Endothelial cell of umbilical vein (primary cell): ENCODE measurements around a stretch of chr5.

GRCh38 chr5:93250324-93251049, 332.5 kb upstream of the NR2F1 start:
- PRO-cap: no peak
CAGE:
- cytosol, long polyA minus RNA: no peak
- cytosol, long polyA plus RNA: no peak
- long polyA plus RNA: no peak
- nucleus, long polyA minus RNA: no peak
- nucleus, long polyA plus RNA: no peak

DNA sequence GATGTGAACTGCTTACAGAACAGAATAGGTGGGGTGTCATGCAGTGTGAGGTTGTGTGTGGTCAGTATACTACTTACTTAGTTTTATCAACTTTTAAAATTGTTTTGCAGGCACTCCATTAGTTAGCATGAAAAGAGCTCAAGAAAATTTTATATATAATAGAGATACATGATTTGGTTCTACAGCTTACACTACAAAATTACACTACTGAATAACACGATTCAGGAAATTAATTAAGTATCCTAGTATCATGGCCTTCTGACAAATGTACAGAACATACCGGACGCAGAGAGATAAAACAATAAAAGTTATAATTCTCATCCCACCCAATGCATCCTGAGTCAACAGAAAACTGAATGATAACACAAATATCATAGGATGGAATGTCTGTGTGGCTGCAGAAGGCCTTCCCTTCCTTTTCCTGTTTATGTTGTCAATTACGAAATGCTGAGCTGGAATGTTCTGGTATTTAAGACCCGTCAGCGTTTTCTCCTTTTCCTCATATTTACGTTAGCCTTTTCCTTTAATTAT, 223.9 kb upstream of the NR2F1 start:
- PRO-cap: unidirectional peak, minus-strand start at position 354 of the sequence
CAGE:
- cytosol, long polyA minus RNA: no peak
- cytosol, long polyA plus RNA: no peak
- long polyA plus RNA: no peak
- nucleus, long polyA minus RNA: start-site peak on the minus strand centred at position 275 of the sequence, 13 bp wide, 8 reads
- nucleus, long polyA plus RNA: no peak

- PRO-cap: no peak
CAGE:
- cytosol, long polyA minus RNA: start-site peak on the minus strand at chr5:93411277-93411414, 6 reads
- cytosol, long polyA plus RNA: no peak
- long polyA plus RNA: start-site peak on the minus strand at chr5:93411123-93411153, 26 and 44 reads in 2 replicates
- nucleus, long polyA minus RNA: no peak
- nucleus, long polyA plus RNA: start-site peak on the minus strand at chr5:93411116-93411143, 31 and 29 reads in 2 replicates
Observed at GRCh38 chr5:93410869-93411632, 172.0 kb upstream of the NR2F1 start.

DNA sequence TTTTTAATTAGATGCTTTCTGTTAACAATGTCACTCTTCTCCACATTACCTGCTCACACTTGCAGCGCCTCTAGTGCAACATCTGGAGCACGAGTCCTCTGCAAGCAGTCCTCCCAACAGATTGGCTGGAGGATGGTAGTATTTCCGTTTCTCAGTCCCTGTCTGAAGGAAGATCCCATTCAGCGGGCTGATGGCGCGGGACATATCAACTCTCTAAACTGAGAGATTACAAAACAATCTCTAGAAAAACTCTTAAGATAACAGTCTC, 13.2 kb upstream of the NR2F1 start:
- PRO-cap: no peak
CAGE:
- cytosol, long polyA minus RNA: no peak
- cytosol, long polyA plus RNA: no peak
- long polyA plus RNA: no peak
- nucleus, long polyA minus RNA: no peak
- nucleus, long polyA plus RNA: no peak

- PRO-cap: no peak
CAGE:
- cytosol, long polyA minus RNA: no peak
- cytosol, long polyA plus RNA: no peak
- long polyA plus RNA: no peak
- nucleus, long polyA minus RNA: no peak
- nucleus, long polyA plus RNA: no peak
Observed at GRCh38 chr5:93593243-93594182, 10.5 kb downstream of the NR2F1 start.

DNA sequence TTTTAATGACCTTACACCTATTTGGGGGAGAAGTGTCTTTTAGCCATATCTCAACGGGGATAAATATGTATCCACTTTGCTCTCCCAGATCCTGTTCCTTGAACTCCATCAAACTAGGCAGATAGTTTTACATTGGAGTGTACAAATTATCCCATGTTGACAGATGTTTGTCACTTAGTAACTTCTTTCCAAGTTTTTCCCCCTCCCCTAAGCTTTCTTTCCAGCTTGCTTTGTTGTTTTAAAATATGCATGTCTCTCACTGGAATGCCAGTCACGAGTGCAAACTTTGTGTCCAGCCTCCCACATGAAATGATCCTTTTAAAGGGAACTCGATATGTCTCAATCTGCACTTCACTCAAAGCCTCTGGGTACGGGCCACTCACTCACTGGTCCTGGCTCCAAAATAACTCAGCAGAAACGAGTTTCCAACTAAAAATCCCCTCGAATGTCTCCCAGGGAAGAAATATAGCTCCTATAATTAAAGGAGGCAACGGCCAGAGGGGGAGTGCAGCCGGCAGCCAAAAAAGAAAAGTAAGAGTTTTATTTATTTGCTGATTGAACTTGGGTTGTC, 17.4 kb downstream of the NR2F1 start:
- PRO-cap: no peak
CAGE:
- cytosol, long polyA minus RNA: no peak
- cytosol, long polyA plus RNA: no peak
- long polyA plus RNA: no peak
- nucleus, long polyA minus RNA: no peak
- nucleus, long polyA plus RNA: no peak

- PRO-cap: no peak
CAGE:
- cytosol, long polyA minus RNA: no peak
- cytosol, long polyA plus RNA: no peak
- long polyA plus RNA: no peak
- nucleus, long polyA minus RNA: no peak
- nucleus, long polyA plus RNA: no peak
Observed at GRCh38 chr5:93607265-93607754, 24.3 kb downstream of the NR2F1 start.

DNA sequence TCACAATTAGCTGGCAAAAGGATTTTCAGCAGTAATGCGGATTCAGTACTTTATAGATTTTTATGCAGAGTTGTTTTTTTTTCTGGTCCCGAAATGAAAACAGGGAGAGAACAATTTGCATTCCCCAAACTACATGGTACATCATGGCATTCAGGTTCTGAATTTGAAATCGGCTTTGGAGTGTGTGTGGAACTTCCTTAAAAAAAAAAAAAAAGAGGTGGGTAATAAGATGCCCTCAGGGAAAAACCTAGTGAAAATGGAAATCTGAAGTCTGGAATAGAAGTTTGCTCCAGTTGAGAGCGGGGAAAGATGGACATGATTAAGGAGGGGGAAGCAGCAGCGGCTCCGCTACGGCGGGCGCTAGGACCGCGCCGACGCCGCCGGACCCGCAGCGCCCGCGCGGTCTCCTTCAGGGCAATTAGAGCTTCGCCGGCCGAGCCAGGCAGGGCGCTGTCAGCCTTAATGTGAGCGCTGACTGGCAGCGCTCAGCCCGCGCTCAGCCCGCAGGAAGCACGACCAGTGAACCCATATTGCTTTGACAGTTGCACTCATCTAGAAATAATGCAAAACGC, 37.3 kb downstream of the NR2F1 start:
- PRO-cap: unidirectional peak, plus-strand start at position 421 of the sequence; unidirectional peak, plus-strand start at position 462 of the sequence
CAGE:
- cytosol, long polyA minus RNA: no peak
- cytosol, long polyA plus RNA: no peak
- long polyA plus RNA: no peak
- nucleus, long polyA minus RNA: no peak
- nucleus, long polyA plus RNA: no peak

GRCh38 chr5:94360227-94360711, 248.8 kb upstream of the FAM172A start:
- PRO-cap: no peak
CAGE:
- cytosol, long polyA minus RNA: no peak
- cytosol, long polyA plus RNA: no peak
- long polyA plus RNA: no peak
- nucleus, long polyA minus RNA: no peak
- nucleus, long polyA plus RNA: no peak

DNA sequence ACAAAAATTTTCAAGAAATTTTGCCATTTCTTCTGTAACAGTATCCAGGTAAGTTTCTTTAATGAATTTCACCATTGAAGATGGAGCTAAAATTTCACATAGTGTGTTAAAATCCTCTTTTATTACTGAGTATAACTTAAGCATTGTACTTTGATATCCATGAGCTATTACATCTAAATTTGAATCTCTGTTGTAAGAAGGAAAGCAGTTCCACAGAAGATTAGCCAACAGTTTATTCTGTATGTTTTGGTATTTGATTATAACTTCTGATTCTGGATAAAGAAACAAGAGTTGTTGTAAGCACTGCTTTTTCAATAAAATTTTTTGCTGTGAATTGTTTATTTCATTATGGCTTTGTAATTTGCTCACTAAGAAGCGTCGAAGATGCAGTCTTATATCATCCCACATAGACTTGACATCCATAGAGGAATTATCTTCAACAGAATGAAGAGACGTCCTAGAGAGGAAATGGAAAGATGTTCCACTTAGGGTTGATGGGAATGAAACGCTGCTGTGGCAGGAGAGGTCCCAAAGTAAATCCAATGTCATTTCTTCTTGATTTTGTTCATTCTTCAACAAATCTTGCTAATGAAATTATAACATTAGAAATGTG, 98.0 kb downstream of the KIAA0825 start:
- PRO-cap: no peak
CAGE:
- cytosol, long polyA minus RNA: no peak
- cytosol, long polyA plus RNA: no peak
- long polyA plus RNA: no peak
- nucleus, long polyA minus RNA: no peak
- nucleus, long polyA plus RNA: no peak

DNA sequence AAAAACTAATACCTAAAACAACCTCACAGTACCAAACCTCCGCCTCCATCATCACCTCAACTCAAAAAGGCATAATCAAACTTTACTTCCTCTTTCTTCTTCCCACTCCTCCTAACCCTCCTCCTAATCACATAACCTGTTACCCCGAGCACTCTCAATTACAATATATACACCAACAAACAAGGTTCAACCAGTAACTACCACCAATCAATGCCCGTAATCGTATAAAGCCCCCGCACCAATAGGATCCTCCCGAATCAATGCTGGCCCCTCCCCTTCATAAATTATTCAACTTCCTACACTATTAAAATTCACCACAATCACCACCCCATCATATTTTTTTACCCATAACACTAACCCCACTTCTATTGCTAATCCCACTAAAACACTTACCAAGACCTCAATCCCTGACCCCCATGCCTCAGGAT, 49.6 kb downstream of the KIAA0825 start:
- PRO-cap: no peak
CAGE:
- cytosol, long polyA minus RNA: no peak
- cytosol, long polyA plus RNA: no peak
- long polyA plus RNA: no peak
- nucleus, long polyA minus RNA: no peak
- nucleus, long polyA plus RNA: no peak

DNA sequence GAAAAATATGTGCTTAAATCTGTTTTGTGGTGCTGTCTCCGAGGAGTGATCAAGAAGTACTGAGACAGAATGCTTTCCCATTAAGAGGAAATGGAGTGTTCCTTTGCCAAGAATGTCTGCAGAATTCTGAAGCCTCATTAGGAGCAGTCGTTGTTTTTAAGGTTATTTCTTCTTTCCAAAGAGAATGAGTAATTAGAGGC, 131.3 kb downstream of the MCTP1 start:
- PRO-cap: unidirectional peak, minus-strand start at position 58 of the sequence
CAGE:
- cytosol, long polyA minus RNA: no peak
- cytosol, long polyA plus RNA: no peak
- long polyA plus RNA: no peak
- nucleus, long polyA minus RNA: no peak
- nucleus, long polyA plus RNA: no peak

DNA sequence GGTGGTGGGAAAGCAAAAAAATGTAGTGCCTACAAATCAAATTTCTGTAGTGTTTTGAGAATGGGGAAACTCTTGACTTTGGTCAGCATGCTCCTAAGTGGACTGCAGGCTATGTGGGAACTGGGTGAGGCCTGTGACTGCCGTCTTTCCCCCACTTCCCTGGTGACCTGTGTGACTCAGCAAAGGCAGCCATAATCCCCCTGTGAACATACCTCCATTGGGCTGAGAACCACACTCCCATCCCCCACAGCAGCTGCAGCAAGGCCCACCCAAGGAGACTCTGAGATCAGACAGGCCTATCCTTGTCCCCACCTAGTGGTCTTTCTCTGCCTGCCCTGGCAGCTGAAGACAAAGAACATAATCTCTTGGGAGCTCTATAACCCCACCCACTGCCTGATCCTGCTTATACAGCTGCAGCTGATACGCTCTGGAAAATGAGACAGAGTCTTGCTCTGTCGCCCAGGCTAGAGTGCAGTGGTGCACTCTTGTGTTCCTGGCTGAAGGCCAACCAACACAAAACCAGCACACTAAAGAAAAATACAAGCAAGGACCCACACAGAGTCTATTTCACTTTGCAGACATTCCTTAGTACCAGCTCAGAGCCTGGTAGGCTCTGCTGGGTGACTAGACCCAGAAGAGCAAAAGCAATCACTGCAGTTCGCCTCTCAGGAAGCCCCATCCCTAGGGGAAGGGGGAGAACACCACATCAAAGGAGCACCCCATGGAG, 106.8 kb downstream of the MCTP1 start:
- PRO-cap: unidirectional peak, minus-strand start at position 328 of the sequence
CAGE:
- cytosol, long polyA minus RNA: no peak
- cytosol, long polyA plus RNA: no peak
- long polyA plus RNA: no peak
- nucleus, long polyA minus RNA: no peak
- nucleus, long polyA plus RNA: no peak

DNA sequence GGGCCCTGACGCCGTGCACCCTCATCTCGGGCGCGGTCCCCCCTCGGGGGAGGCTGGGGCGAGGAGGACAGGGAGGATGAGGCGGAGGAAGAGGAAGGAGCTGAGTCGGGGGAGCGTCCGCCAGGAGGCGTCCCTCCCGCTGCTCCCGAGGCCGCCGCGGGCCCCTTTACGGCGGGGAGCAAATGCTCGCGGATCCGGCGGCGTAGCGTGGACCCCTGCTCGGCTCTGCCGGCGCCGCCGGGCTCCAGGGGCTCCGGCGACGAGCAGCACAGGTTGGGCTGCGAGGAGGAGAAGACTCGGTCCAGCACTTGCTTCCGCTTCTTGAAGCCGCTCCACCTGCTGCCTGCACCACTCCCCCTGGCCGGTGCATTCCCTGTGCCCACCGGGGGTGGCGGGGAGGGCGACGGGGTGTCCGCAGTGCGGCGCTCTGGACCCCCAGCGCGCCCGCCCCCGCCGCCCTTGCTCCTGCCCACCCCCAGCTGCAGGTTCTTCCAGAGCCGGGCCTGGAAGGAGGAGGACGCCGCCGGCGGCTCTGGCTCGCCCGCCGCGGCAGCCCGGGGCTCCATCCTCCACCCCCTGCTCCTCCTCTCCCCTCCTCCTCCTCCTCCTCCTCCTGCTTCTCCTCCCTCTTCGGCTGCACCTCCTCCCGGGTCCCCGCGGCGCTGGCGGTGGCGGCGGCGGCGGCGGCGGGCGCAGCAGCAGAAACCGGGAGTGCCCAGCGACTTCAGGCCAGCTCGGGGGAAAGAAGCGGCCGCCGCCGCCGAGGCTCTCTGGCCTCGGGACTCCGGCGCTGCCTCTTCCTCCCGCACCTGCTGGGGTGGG, 673 bp downstream of the MCTP1 start:
- PRO-cap: no peak
CAGE:
- cytosol, long polyA minus RNA: no peak
- cytosol, long polyA plus RNA: no peak
- long polyA plus RNA: no peak
- nucleus, long polyA minus RNA: no peak
- nucleus, long polyA plus RNA: no peak

GRCh38 chr5:95729212-95729969, 1.7 kb upstream of the RHOBTB3 start:
- PRO-cap: no peak
CAGE:
- cytosol, long polyA minus RNA: no peak
- cytosol, long polyA plus RNA: no peak
- long polyA plus RNA: no peak
- nucleus, long polyA minus RNA: no peak
- nucleus, long polyA plus RNA: no peak

DNA sequence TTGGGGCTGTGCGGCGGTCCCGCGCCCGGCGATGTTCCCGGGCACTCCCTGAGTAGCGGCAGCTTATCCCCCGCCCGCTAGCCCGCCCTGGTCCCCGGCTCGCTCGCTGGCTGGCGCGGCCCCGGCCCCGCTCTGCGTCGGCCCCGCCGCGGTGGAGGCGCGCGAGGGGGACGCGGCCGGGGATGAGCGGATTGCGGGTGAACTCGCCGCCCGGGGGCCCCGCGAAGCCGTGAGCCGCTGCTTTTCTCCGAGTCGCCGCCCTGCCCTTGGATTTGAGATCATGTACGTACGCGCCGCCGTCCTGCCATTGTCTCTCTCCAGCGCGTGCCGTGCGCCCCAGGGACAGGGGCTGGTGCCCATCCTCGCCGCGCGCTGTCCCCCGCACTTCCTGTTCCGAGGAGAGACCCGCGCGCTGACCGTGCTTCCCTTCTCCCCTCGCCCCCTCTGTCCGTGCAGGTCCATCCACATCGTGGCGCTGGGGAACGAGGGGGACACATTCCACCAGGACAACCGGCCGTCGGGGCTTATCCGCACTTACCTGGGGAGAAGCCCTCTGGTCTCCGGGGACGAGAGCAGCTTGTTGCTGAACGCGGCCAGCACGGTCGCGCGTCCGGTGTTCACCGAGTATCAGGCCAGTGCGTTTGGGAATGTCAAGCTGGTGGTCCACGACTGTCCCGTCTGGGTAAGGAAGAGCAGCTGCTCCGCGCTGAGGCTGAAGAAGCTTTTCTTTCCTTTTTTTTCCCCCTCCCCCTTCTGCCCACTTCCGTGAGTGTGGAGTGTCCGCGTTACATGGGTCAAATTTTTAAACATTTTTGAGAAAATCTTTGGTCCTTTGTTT, 486 bp downstream of the RHOBTB3 start:
- PRO-cap: bidirectional peak, plus-strand start at position 635 of the sequence, minus-strand start at position 446 of the sequence
CAGE:
- cytosol, long polyA minus RNA: no peak
- cytosol, long polyA plus RNA: no peak
- long polyA plus RNA: no peak
- nucleus, long polyA minus RNA: start-site peak on the minus strand centred at position 699 of the sequence, 19 bp wide, 18 reads
- nucleus, long polyA plus RNA: no peak

- PRO-cap: no peak
CAGE:
- cytosol, long polyA minus RNA: no peak
- cytosol, long polyA plus RNA: no peak
- long polyA plus RNA: no peak
- nucleus, long polyA minus RNA: no peak
- nucleus, long polyA plus RNA: no peak
Observed at GRCh38 chr5:95736371-95737218, 5.5 kb downstream of the RHOBTB3 start.

- PRO-cap: no peak
CAGE:
- cytosol, long polyA minus RNA: start-site peak on the plus strand at chr5:95763542-95763566, 24 reads
- cytosol, long polyA plus RNA: no peak
- long polyA plus RNA: no peak
- nucleus, long polyA minus RNA: no peak
- nucleus, long polyA plus RNA: no peak
Observed at GRCh38 chr5:95762539-95763741, 31.8 kb downstream of the RHOBTB3 start.

DNA sequence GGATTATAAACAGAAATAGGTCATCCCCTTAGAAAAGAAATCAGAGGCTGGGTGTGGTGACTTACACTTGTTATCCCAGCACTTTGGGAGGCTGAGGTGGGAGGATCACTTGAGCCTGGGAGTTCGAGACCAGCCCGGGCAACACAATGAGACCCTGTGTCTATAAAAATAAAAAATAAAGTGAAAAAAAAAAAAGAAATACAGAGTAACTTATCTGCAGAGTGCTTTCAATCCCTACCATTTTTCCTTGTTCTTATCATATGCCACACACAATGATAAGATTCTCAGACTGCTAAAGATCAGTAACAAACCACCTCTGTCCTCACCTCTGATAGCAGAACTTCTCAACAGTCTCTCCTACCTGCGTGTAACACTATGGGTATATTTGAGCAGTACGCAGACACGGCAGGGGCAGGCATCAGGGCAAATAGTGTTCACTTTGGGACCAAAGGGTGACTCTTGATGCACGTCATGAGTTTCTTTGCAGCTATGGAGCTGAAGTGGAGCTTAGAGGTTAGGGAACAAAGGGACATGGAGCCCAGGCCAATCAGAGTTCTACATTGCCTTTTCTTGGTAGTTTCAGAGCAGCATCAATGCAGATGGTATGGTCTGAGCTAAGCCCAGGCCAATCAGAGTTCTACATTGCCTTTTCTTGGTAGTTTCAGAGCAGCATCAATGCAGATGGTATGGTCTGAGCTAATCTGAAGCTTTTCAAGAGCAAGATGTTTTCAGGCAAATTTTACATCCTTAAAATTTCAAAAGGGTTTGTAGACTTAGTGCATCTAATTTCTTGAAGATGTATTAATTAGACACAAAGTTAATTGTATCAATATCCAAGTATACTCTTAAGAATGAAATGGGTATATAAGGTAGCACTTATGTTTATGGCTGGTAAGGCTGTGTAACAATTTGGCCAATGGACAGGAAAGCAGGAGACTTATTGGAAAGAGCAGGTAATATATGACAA, 38.3 kb downstream of the ELL2 start:
- PRO-cap: no peak
CAGE:
- cytosol, long polyA minus RNA: no peak
- cytosol, long polyA plus RNA: no peak
- long polyA plus RNA: no peak
- nucleus, long polyA minus RNA: no peak
- nucleus, long polyA plus RNA: no peak

DNA sequence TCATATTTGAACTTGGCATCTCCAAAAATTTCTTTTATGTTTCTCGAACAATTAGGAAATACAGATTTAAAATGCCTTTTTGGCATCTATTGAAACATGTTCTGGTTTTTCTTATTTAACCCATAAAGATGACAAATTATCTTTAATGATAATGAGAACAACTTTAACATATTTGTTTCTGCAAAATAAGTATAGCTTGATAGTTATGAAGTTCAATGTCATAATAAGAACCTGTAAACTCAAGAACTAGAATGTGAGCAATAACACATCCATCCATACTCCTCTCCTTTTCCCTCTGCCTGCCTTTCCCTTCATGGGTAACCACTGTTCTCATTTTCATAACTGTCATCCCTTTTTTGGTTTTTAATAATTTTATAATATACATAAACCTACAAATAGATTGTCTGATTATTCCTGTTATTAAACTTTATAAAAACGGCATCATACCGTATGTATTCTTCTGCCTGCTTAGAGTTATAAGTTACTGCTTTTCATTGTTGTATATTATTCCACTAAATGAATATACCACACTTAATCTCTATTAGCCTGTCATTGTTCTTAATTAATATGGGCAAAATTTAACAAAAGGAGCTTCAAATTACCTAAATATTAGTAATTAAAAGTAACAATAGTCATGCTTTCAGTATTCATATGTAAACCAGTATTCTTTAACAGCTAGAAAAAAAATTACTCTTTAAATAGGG, 26.7 kb downstream of the ELL2 start:
- PRO-cap: no peak
CAGE:
- cytosol, long polyA minus RNA: no peak
- cytosol, long polyA plus RNA: no peak
- long polyA plus RNA: no peak
- nucleus, long polyA minus RNA: no peak
- nucleus, long polyA plus RNA: no peak